ENCODE measurements around a stretch of chr14.

DNA sequence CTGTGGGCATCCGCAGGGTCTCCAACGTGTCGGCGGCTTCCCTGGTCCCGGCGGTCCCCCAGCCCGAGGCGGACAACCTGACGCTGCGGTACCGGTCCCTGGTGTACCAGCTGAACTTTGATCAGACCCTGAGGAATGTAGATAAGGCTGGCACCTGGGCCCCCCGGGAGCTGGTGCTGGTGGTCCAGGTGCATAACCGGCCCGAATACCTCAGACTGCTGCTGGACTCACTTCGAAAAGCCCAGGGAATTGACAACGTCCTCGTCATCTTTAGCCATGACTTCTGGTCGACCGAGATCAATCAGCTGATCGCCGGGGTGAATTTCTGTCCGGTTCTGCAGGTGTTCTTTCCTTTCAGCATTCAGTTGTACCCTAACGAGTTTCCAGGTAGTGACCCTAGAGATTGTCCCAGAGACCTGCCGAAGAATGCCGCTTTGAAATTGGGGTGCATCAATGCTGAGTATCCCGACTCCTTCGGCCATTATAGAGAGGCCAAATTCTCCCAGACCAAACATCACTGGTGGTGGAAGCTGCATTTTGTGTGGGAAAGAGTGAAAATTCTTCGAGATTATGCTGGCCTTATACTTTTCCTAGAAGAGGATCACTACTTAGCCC is 958 bp downstream of the MGAT2 start:
- RRBS = under 1% methylated on average over 11 of the region's 28 CpGs

DNA sequence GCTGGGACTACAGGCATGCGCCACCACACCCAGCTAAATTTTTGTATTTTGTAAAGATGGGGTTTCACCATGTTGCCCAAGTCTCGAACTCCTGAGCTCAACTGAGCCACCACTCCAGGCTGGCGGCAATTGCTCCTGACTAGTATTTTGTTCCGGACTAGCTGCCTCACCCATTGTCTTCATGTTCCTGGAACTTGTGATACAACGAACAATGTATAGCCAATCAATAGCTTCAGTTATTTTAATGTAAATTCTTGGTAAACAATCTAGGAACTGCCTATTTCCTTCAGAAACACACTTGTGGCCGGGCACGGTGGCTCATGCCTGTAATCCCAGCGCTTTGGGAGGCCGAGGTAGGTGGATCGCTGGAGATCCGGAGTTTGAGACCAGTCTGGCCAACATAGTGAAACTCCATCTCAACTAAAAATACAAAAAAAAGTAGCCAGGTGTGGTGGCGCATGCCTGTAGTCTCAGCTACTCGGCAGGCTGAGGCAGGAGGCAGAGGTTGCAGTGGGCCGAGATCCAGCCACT is 8.3 kb upstream of the ARF6 start:
- RRBS = no CpG with 5 or more reads among the region's 14 CpGs

GRCh38 chr14:49966112-49967081 is 73.5 kb downstream of the ARF6 start:
- RRBS = no CpG with 5 or more reads among the region's 6 CpGs

DNA sequence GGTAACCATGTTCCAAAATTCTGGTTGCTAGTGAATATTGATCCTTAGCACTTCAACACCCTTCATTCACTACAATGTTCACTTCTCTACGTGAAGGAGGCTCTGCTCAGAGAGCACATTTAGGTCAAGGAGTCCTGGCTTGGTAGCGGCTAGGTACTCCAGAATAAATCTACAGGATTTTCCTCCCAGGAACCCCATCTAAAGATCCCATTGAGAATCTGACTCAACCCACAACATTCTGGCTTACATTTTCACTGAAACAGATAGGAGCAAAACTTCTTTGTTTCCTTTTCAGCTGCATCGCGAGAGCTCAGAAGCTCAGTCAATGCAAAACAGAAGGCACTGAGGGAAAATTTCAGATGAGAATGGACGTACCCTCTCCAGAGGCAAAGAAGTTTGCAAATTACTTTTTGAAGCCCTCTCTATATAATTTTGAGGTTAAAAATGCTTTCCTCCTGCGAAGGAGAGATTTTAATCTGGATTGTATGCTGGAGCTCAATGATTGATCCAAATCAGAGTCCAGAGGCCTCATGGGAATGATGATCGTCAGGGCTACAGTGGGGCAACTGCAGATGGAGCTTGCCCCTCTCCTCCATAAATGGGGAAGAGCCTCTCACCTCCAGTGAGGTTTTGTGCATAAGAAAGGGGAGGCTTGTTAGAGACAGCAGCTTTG is 93.8 kb downstream of the ARF6 start:
- RRBS = no CpG with 5 or more reads among the region's 7 CpGs

DNA sequence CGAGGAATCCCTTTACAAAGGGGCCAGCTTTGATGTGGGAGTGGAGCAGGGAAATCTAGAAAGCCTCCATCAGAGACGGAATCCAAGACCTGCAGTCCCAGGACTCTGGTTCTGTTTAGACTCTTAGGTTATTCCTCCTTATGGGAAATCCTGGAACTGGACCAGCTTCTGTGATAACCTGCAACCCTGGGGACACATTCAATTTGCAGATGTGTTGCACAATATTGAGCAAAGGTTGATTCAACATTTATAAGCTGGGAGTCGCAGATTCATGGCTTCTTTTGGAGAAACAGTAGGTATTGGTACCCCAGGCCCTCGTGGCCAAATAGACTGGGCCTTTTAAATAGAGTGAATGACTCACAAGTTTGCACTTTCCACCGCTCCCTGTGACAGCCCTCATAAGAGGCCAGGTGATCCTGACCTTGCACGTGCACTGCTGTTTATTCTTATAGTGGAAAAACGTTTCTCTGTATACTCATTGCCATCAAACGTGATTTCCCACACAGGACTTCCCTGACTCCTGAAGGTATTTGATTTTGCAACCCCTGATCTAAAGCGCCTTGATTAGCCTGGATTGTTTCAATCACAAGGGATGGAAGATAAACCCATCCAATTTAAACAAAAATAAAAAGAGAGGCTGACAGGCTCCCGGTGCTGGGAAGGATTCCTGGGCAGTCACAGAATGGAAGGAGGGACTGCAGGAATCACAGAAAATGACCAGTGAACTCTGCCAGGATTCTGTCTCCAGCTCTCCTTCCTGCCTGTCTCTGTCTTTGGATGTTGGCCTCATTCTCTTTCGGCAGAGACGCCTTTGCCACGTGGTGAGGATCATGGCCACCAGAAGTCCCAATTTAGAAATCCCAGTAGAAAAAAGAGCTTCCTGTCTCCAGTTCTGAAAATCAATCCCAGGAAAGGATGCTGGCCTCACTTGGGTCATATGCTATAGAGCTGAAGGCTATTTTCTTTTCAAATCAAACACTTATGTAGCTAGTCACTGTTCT is 97.9 kb downstream of the VCPKMT start:
- RRBS = no CpG with 5 or more reads among the region's 13 CpGs

GRCh38 chr14:50047162-50047938 is 69.0 kb downstream of the VCPKMT start:
- RRBS = no CpG with 5 or more reads among the region's 2 CpGs

- RRBS = no CpG with 5 or more reads among the region's 9 CpGs
Observed at GRCh38 chr14:50085309-50086129, 30.9 kb downstream of the VCPKMT start.

DNA sequence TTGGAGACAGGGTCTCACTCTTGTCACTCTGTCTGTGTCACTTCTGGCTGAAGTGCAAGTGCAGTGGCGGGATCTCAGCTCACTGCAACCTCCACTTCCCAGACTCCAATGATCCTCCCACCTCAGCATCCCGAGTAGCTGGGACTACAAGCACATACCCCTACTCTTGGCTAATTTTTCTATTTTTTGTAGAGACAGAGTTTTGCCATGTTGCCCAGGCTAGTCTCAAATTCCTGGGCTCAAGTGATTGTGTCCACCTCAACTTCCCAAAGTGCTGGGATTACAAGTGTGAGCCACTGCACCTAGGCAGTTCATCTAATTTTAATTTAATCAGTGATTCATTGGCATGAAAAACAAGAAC is 29.4 kb downstream of the SOS2 start:
- RRBS = no CpG with 5 or more reads among the region's 2 CpGs

DNA sequence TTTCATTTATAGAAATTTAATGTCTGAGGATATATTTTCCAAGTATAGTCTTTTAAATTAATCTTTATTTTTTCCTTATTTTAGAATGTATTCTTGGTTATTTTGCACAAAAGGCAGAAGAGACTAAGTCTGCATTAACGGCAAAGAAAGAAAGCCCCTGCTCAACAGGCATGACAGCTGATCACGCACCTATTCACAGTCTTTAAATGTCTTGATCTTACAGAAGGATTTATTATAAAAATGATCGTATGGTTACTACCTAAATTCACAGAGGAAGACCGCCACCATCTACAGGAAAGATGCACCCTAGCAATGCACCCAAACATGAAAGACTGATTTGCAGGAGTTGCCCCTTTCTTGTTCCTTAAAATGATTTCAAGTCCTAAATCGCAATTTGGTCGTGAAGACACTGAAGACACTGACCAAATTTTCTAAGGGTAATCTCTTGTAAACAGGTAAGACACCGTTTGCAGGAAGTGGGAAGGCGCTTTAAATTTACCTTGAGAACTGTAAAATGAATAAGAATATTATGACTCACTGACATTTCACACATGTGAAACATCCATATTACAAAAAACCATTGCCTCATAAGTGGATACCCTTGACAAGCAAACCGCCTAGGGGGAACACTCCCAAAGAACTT is 1.1 kb downstream of the SOS2 start:
- RRBS = no CpG with 5 or more reads among the region's 9 CpGs

DNA sequence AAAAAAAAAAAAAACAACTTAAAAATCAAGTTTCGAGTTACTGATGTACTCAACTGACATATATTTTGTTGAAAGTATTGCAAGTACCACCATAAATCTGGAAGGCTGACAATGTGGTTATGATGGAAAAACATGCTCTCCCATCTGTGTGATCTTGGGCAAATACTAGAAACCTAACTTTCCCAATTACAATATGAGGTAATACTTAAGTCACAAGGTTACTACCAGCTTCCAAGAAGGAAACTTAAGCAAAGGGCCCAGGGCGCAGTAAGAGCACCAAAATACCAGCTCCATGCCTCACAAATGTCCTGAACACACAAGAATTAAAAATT is 1.4 kb downstream of the SAV1 start:
- RRBS = no CpG with 5 or more reads among the region's 2 CpGs

DNA sequence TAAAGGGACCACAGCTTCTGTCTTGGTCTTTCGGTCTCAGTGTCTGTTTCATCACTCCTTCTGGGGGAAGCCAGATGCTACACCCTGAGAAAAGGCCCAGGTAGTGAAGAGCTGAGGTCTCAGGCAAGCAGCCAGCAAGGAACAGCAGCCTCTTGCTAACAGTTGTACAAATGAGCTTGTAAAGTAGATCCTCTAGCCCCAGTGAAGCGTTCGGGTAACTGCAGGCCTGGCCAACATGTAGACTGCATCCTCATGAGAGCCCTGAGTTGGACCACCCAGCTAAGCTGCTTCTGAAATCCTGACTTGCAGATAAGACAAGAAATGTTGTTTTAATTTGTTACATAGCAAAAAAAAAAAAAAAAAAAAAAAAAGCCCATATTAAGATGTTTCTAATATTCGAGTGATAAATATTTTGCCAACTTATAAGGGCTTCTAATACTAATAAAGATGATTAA is 69.1 kb upstream of the SAV1 start:
- RRBS = no CpG with 5 or more reads among the region's 4 CpGs

- RRBS = no CpG with 5 or more reads among the region's 3 CpGs
Observed at GRCh38 chr14:50772901-50773373, 58.0 kb downstream of the NIN start.

- RRBS = no CpG with 5 or more reads among the region's 7 CpGs
Observed at GRCh38 chr14:50835202-50835940, 4.4 kb upstream of the NIN start.

DNA sequence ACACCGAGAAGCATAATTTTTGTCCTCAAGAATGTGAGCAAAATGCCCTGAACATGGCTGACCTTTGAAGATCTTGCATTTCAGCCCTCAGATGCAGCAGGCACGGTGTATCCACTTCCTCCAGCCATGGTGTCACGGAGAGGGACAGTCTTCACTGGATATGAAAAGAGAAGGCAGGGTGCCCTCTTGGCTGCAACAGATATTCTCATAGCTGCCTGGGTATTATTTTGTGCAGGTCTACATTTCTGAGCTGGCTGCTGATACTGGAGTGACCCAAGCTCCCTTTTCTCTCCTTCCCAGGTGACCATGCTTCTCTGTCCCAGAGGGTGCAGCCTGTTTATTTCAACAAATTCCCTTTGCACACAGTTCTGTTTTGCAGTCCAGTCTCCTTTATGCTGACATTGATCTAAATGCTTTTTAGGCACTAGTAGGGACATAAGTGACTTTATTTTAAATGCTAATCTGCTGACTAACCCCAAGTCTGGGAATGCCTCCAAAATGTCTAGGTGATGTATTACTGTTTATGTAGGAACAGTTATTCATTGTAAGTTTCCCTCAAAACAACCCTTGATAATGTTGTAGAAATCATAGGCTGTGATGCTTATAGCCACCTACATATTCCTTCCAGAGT is 17.4 kb upstream of the PYGL start:
- RRBS = no CpG with 5 or more reads among the region's 3 CpGs

- RRBS = no CpG with 5 or more reads among the region's 2 CpGs
Observed at GRCh38 chr14:51004458-51004893, 60.2 kb upstream of the PYGL start.

- RRBS = no CpG with 5 or more reads among the region's 2 CpGs
Observed at GRCh38 chr14:51448832-51449481, 202.8 kb upstream of the FRMD6 start.

- RRBS = no CpG with 5 or more reads among the region's 3 CpGs
Observed at GRCh38 chr14:51480067-51480429, 171.7 kb upstream of the FRMD6 start.

- RRBS = no CpG with 5 or more reads among the region's 1 CpG
Observed at GRCh38 chr14:51573235-51573475, 78.6 kb upstream of the FRMD6 start.

- RRBS = 1% methylated on average over 10 of the region's 34 CpGs
Observed at GRCh38 chr14:51651113-51651536, 585 bp upstream of the FRMD6 start.

DNA sequence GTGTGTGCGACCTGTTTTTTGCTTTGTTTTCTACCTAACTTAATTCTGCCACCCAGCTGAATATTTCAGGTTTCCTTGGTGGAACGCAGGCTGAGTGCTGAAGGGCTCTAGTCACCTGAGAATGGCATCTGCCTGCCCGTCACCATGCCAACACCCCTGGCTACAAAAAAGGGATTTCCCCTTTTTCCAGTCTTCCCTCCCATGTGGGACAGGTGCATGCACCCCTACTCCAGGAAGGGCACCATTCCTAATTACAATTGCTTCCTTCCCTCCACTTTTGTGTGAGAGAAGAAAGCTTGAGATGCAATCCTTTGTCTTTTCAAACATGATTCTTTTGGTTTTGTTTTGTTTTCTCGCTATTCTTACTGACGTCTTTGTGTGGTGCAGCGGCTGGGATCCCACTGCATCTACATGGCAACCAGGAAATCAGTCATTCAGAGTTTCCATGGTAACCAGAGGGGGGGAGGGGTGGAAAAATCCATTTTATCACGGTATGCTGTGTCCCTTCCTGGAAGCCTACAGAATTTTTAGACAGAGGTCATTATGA is 13.8 kb upstream of the GNG2 start:
- RRBS = no CpG with 5 or more reads among the region's 7 CpGs

All from skeletal muscle cell (primary cell).